Subcutaneous preadipocyte (primary cell): ENCODE measurements around the gene MX2.

DNA sequence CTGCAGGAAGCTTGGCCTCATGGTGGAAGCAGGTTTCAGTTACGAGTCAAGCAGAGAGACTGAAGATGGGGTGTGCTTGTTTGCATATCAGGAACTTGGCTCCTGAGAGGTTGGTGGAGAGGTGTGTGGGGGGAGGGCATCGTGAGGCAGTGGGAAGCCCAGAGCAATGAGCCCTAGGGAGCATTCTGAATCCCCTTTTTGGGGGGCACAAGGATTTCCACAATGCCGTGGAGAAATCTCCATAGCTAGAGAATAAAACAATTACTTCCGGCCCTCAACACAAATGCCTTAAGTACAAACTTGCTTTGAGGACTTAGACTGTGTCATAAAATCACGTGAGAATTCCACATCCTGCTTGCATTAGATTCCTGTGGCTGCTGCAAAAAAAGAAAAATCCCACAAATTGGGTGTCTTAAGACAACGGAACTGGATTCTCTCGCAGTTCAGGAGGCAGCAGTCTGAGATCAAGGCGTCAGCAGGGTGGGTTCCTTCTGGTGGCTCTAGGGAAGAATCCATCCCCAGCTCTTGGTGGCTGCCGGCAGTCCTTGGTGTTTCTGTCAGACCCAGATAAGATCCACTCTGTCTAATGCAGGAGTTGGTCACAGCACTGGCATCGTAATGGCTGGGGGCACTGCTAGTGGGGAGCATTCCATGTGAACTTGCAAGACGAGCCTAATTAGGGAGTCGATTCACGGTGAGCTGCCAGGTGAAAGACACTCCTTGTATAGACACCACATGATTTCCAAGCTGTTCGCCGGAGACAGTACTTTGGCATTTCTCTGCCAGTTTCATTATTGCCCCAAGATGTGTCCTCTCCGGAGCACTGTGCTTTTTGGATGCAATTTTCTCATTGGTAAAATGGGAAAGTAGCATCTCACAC, 54.7 kb upstream of the BACE2 start:
- CAGE, long polyA plus RNA, result no peak

GRCh38 chr21:41124251-41124867, 43.6 kb upstream of the BACE2 start:
- CAGE, long polyA plus RNA, result no peak

GRCh38 chr21:41155972-41156360, 12.0 kb upstream of the BACE2 start:
- CAGE, long polyA plus RNA, result no peak

DNA sequence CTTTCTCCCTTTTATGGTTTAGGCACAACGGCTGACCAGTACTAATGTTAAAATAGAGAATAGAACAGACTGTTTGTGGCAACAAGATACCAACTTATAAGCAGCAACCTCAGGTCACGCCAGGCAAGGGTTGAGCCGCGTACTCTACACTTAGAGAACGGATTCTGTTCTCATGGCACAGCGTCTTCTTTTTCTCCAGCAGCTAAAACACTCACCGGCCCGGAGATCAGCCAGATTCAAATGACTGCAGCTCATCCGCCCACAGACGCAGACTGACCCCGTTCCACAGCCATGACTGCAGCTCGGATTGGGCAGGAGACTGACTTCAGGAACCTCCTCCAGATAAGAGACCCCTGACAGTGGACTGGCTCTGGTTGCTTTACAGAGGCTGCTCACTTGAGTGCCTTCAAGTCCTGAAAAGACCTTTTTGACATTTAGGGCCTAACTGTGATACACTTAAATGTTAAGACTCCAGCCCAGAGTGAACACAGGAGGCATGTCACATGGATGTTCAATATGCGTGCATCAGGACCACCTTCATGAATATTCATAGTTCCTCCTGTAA, 42.4 kb downstream of the BACE2 start:
- CAGE, long polyA plus RNA, result no peak

- CAGE, long polyA plus RNA, result no peak
Measured at GRCh38 chr21:41222591-41222950, 54.6 kb downstream of the BACE2 start.

DNA sequence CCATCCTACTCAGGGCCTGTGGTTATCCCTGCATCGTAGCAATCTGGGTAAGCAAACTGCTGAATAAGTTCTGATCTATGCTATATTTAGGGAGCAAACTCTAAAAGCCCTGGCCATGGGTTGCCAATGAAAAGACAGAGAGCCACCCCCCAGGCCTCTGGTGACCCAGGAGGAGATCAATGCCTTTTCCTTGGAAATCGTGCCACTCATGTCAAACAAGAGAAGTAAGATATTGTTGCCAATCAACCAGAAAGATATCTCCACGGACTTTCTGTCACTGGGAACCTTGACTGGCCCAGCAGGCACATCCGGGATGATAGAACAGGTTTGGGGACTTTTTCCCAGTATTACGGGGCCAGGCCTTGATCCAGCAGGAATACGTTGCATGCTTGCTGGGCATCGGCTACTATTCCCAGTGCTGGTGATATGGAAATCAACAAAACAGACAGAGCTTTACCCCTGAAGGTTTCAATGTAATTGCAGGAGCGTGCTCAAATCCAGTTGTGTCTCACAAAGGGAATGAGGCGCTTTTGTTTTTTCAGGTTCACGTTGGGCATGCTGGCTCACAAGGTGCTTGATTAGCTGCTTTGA, 5.5 kb downstream of the FAM3B start:
- CAGE, long polyA plus RNA, result no peak

- CAGE, long polyA plus RNA, result no peak
Measured at GRCh38 chr21:41361419-41362175, at the start of gene MX2. Gene MX2 (plus strand): TSS chr21:41362027.

DNA sequence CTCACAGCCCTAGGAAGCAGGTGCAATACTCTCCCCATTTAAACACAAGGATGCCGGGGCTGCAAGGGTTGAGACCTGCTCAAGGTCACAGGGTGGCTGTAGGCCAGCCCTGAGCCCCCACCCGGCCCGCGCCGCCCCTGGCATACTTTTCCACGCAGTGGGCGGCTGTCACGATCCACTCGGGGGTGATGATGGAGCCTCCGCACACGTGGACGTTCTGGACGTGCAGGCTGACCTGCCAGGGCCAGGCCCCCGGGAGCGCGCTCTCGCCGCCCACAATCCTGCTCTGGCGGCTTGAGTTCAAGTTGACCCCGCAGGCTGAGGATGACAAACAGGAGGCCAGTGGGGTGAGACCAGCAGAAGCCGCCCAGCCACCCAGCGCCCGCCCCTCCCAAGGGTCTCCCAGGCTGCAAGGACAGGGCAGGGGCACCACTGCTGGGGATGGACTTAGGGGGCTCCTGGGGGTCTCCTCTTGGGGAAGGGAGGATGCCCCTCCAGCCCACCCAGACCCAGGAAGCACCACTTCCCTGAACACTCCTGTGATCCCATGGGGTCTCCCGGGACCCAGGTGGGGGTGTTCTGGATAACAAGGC, 34.7 kb downstream of the TMPRSS2 start:
- CAGE, long polyA plus RNA, result no peak

GRCh38 chr21:41510398-41511170, 2.6 kb upstream of the TMPRSS2 start:
- CAGE, long polyA plus RNA, result no peak

DNA sequence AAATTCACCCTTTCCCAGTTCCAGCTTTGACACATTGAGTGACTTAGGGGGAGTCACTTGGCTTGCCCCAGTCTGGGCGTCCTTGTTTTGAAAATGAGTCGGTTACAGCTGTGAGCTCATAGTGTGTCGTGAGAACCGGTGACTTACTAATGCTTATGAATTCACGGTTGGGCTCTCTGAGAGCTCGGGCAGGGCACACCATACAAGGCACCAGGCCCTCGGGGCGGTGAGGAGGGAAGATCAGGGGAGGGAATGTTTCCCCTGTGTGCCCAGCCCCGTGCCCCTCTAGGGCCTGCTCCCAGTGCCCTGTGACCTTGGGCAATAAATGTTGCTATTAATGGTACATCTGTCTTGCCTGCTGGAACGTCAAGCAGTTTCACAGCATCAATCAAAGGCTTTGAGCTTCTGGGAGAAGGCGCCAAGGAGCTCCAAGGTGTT, 127.0 kb upstream of the TMPRSS2 start:
- CAGE, long polyA plus RNA, result no peak

- CAGE, long polyA plus RNA, result no peak
Measured at GRCh38 chr21:41680068-41680922, 86.6 kb downstream of the RIPK4 start.

DNA sequence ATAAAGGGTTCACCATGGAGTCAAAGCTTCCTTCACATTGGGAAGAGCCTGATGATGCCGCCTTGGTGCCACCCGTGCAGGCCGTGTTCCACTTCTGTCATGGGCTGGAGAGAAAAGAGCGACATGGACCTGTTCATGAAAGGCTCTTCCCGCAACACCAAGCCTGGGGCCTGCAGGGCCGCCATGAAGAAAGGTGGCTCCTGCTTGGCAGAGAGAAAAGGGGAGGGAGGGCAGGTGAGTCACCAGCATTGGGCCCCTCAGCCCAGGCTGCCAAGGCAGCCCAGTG, 49.3 kb downstream of the RIPK4 start:
- CAGE, long polyA plus RNA, result no peak

DNA sequence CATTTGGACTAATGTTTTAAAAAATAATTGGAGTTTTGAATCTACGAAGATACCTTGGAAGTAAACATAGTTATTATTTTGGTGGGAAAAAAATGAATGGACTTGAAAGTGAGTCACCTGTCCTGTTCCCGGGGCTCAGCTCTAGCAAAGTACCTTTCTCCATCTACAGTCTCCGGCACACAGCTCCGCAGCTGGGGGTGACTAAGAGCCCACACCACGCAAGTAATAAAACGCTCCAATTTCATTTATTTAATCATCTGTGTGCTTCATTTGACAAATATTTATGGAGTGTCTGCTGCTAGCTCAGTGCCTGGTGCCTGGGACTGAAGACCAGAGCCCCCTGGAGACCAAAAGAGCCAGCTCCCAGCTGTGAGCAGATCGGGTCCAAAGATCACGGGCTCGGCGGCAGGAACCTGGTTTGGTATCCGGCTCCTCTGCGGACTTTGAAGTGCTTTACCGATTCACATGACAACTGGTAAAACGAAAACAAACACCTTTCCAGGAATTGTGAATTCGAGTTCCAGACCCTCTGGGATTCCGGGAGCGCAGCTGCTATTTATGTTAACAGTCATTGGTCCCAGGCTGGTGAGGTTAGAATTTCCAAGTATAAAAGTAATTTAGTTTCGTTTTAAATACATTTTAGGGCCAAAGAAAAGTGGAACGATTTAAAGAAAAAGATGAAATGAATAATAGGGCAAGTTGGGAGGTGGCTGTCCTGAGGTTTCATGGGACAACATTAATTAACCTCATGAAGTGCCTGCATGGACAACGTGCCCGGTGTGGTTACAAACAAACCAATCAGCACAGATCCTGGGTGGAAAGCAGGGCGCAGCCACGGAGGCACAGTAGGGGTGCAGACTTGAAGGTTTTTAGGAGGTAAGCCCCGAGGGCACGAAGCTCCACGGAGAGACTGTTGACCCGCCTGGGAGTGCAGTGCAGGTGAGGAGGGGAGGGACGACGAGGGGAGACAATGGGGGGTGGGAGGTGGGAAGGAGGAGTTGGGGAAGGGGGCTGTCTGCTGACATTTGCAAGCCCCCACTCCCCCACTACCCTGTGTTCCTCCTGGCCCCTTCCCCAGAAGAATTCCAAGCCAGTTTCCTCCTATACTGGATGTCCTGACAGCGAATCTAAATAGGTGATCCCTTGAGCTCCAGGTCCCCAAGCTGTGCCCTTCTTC, 2.0 kb upstream of the RIPK4 start:
- CAGE, long polyA plus RNA, result no peak

- CAGE, long polyA plus RNA, result no peak
Measured at GRCh38 chr21:41877735-41878878, 1.0 kb downstream of the PRDM15 start.

GRCh38 chr21:41901138-41902042, 22.2 kb upstream of the PRDM15 start:
- CAGE, long polyA plus RNA, result no peak

DNA sequence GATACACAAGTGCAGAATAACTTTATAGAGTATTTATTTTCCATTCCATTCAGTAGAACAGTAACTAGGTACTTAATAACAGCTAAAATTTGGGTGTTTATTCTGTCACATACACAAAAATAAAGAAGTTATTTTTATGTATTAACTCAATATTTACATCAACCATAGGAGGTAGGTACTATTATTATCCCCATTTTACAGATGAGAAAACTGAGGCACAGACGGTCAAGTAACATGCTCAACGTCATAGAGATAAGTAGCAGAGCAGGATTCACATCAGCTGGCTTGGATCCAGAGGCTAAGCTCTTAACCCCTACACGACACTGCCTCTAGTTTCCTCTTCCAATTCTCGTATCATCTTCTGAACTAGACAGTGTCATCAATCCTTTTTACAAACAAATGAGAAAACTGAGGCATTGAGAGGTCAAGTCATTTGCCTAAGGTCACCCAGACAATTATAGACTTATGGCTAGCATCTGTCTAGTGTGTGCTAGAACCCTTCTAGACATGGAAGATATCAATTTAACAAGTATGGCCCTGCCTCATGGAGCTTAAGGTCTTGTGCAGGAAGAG, 9.2 kb downstream of the ZBTB21 start:
- CAGE, long polyA plus RNA, result no peak

DNA sequence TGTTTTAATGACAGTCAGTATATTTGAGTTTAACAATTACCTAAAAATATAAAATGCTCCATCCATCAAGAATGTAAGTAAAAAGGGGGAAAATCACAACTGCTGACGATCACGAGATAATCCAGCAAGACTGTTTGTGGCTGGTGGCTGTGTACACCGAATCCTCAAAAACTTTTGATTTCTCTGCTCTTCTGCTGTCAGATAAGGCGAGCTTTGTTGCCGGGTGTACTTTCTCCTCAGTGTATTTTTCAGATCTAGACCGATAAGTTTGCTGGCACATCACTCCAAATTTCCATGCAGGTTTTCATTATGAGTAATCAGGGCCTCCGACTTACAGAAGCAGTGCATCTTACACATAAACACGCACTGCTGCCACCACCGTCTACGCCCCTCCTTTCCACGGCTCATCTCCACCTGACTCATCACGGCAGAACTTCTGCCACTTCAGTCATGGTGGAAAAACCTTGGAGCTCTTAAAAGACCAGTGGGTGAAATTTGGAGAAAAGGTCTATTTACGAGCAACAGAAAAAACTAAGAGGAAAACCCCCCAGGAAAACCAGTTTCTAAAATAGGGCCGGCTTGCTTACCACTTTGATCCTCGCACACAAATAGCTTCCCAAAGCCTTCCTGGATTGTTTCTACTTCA, 7.7 kb downstream of the ZBTB21 start:
- CAGE, long polyA plus RNA, result no peak

- CAGE, long polyA plus RNA, result no peak
Measured at GRCh38 chr21:42006803-42007196, 3.4 kb downstream of the ZBTB21 start.

GRCh38 chr21:42008956-42009795, 984 bp downstream of the ZBTB21 start:
- CAGE, long polyA plus RNA, result no peak

GRCh38 chr21:42108268-42109224, 37.4 kb downstream of the UMODL1 start:
- CAGE, long polyA plus RNA, result no peak